Ishikawa (cell line): Measurements from ENCODE around the genes TP63 and IL1RAP.

DNA sequence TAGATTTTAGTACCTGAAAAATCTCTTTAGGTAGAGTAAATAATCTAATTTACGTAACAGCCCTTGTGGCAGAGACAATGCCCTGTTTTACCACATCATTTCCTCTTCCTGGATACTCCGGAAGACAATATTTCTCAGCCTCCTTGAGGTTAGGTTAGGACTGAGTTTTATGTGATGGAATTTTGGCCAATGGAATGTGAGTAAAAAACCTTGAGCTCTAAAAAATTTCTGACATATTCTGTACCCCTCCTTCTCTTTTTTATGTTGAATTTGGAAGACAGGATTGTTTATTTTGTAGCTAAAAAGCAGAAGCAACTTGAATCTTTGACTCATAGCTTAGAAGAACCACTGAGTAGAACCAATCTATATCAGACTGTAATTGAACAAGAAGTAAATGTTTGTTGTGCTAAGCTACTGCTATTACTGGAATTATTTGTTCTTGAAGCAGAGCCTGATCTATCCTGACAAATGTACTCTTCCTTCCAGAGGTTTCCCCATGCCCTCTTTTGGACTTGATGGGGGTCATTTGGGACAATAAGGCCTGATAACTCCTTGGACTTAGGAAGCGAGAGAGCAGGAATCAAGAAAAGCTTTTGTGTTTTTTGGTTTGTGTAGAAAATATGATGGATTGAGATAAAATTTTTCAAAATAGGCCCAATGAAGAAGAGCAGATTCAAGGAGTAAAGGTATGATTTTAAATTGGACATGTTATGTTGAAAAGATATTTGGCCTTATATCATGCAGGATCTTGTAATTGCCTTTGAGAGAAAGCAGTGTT is 50.4 kb upstream of the TPRG1 start:
- RRBS, result no CpG with 5 or more reads among the region's 3 CpGs

DNA sequence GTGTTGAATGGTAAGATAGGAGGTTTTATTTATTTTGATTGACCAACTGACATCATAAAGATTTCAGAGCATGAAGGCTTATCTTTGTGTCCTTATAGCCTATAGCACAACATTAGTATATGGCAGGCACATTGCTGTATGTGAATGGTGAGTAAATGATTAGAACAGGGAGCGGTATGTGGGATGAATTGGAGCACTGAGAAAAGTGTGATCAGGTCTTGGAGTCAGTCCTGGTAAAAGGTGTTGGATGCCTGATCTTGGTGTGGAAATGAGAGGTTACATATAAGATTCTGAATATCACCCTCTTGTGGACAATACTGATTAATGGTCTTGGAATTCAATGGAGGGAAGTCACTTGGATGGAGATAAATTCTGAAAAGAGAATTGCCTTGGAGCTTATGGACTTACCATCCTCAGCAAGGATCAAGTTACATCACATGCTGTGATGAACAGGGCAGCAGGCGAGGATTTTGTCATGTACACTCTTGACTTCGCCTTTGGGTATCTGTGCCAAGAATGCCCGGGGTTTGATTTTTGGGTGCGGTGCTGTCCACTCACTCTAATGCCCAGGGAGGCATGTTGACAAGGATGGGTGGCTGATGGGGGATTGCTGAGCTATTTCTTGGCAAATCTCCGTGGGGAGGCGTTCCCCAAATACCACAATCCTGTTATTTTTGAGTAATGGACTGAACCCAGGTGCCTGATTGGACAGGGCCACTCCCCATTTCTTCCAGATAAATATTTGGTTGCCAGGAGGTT is 96.1 kb downstream of the TPRG1 start:
- RRBS, result no CpG with 5 or more reads among the region's 7 CpGs

DNA sequence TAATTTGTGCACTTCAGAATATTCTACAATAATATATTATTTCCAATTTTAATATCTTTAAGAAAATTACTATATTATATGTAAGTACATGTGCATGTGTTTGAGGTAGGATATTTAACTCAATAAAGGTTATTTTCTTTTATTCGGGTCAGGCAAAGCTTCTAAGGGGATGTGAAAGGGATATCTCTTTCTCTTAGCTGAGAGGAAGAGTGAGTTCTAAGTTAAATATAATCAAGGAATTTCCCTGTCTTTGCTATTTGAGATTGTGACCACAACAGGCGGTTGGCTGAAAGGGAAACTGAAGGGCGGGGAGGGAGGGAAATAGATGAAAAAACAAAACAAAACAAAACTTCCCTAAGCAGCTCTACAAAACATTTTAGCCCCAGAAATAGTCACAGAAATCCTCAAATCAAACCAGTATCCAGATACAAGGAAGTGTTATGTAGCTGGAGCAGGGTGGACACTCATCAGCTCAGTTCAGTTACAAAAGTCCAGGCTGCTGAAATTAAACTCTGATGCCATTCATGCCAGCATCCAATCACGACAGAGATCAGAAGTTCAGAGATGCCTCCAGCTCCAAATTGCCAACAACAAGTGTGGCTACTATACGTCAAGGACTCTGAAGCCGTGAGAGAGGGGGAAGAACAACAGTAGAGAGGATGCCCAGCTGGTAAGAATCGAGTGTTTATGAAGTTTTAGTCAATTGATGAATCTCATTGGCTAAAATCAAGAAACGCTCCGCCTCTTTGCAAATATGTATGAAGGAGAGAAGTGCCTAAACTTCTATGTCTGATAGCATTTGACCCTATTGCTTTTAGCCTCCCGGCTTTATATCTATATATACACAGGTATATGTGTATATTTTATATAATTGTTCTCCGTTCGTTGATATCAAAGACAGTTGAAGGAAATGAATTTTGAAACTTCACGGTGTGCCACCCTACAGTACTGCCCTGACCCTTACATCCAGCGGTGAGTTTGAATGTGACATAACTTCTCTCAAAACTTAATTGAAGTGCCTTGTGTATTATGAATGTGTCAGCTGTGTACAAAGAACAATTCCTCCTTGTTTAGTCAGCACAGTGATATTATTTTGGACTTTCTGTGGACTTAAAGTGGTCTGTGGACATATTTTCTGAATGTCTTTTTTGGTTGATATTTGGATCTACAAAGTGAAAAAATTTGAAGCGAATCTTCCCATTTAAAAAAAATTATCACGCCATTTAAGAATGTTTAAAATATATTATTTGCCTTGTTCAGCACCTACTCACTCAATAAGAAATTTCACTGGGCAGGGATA is at the start of gene TP63:
Gene TP63, plus strand, starts transcription at position 784 of the 1,300 bp plus-strand sequence.
- RRBS, result no CpG with 5 or more reads among the region's 16 CpGs

- RRBS, result no CpG with 5 or more reads among the region's 6 CpGs
Observed at GRCh38 chr3:189632284-189632743, 1.1 kb downstream of the TP63 start.

DNA sequence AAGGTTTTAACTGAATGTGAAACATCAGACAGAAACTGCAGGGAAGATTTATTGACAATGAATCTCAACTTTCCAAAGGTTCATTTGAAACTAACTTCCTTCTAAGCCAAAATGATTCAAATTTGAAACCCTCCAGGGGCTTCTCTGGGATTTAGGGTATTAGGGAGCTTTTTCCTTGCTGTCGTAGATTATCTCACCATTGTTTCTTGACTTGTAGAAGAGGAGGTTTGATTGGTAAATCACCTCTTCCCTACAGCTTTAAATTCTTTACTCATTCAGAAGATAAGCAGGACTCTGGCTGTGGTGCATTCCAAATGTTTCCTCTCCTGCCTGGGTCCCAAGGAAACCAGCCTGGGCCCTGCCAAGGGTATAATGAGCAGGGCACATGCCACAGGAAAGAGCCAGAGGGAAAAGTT is 71.0 kb downstream of the TP63 start:
- RRBS, result no CpG with 5 or more reads among the region's 1 CpG

DNA sequence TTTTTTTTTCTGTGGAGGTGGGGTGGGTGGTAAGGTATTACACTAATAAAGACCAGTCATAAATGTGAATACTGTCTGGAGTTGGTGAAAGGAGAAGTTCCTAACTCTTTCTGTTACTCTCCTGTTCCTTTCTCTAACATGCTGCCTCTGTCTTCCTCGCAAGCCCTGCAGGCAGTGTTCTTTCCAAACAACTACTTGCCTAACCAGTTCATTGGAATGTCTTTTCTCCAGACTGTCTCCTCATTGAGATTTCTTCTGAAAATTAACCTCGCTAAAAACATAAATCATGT is 135.2 kb downstream of the TP63 start:
- RRBS, result no CpG with 5 or more reads among the region's 2 CpGs

DNA sequence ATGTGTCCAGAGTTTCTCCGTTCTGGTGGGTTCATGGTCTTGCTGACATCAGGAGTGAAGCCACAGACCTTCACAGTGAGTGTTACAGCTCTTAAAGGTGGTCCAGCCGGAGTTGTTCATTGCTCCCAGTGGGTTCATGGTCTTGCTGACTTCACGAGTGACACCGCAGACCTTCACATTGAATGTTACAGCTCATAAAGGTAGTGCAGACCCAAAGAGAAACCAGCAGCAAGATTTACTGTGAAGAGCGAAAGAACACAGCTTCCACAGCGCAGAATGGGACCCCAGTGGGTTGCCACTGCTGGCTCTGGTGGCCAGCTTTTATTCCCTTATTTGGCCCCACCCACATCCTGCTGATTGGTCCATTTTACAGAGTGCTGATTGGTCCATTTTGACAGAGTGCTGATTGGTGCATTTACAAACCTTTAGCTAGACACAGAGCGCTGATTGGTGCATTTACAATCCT is 185.3 kb downstream of the P3H2 start:
- RRBS, result no CpG with 5 or more reads among the region's 7 CpGs

DNA sequence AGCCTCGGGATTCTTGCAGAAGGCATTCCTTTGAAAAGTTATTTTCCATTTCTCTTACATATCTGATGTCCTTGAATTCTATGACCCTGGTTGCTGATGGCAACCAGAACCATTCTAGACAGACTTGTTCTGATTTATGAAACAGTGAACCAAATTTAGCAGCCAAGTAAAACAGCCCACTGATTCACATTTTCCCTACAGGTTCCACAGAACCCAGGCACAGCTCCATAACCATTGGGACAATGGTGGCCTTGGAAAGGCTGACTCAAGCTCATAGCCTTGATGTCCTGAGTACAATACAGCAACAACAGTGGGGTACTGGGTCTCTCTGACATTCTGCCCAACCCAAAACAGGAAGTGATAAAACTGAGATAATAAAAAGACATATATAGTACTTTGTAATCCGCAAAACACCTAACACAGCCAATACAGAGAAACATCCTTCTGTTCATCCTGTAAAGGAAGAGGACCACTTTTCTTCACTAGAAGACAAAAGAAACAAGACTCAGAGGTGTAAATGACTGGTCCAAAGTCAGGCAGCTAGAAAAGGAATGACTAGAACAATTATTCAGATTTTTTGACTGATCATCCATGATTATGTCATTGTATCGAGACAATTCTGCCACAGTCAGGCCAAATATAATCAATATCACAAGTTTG is 26.2 kb downstream of the P3H2 start:
- RRBS, result no CpG with 5 or more reads among the region's 3 CpGs

GRCh38 chr3:190320916-190321522 is 1.2 kb downstream of the CLDN1 start:
- RRBS, result no CpG with 5 or more reads among the region's 5 CpGs

GRCh38 chr3:190374414-190374854 is 13.5 kb upstream of the CLDN16 start:
- RRBS, result no CpG with 5 or more reads among the region's 2 CpGs

GRCh38 chr3:190492104-190492599 is 21.7 kb upstream of the IL1RAP start:
- RRBS, result no CpG with 5 or more reads among the region's 1 CpG

DNA sequence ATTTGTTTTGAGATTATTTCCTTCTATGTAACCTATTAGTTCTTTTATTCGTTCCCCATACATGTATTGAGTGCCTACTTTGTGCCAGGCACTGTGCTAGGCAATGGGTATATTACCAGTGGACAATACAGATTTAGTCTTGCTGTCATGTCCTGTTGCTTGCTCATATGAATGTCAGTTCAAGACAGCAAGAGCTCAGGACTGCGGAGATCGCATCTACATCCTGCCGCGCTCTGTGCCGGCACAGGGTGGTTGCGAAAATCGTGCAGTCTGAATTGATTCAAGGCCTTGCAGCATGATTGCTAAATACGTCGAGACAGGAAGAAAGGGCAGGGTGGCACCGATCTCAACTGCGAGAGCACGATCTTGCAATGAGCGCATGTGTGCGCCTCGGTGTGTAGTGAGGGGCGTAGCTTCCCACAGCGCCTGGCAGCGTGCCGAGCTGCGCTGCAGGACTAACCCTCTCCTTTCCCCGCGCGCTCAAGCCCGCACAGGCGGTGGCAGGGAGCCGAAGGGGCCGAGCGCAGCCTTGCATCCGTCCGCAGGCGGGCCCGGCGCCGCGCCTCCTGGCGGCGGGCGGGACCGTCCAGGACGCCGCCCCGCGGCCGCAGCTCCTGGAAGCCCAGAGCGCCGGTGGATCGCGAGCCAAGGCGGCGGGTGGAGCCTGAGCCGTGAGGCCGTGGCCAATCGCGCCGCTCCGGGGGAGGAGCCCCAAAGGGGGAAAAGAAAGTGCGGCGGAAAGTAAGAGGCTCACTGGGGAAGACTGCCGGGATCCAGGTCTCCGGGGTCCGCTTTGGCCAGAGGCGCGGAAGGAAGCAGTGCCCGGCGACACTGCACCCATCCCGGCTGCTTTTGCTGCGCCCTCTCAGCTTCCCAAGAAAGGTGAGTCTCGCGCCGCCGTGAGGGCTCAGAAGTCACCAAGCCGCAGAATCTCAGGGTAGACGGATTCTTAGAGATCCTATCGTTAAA is at the start of gene IL1RAP:
Gene IL1RAP, plus strand, starts transcription at position 748 of the 969 bp plus-strand sequence.
- RRBS, result 1% methylated on average over 31 of the region's 75 CpGs

GRCh38 chr3:190514976-190515241 is 1.0 kb downstream of the IL1RAP start:
- RRBS, result no CpG with 5 or more reads among the region's 5 CpGs

DNA sequence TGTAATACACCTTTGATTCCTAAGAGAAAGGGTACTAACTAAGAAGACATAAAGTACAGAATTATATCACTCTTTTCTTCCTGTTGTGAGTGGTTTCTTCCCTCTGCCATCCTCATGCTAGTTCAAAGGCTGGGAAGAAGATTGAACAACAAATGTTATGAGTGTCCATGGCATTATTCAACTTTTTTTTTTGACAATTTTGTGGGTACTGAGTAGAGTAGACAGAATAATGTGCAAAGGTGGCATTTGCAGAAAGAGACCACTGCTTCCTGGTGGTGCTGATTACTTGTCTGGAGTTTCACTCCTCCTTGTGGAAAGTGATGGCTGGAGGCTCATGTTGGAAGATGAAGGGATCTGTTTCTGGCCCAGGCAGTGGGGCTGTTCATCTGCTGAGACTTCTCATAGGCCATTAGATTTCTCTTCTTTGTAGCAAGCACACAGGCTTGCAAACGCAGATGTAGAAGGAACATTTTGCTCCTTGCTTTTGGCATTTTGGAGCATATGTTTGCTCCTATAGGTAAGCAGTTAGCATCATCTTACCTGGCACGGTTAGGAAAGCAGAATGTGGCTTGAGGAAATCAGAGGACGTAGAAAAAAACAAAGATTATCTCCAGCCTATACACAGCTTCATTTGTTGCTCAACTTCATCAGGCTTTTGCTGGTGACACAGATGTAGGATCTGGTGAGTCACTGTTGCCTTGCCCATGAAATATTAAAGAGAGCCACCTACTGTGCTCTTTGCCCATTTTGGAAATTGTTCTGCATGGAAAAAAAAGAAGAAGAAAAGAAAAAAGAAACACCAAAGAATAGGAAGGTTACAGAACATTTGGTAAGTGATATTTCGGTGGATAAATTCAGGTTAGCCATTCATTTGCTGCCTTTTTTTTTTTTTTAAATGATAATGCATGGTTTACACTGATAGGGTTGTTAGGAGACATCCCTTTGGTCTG is 3.6 kb downstream of the IL1RAP start:
- RRBS, result no CpG with 5 or more reads among the region's 4 CpGs

- RRBS, result no CpG with 5 or more reads among the region's 4 CpGs
Observed at GRCh38 chr3:190586829-190587234, 72.9 kb downstream of the IL1RAP start.

GRCh38 chr3:191926945-191927704 is 466.2 kb downstream of the PYDC2 start:
- RRBS, result no CpG with 5 or more reads among the region's 7 CpGs

- RRBS, result 3% methylated on average over 6 of the region's 18 CpGs
Observed at GRCh38 chr3:192409219-192409466, 318.2 kb downstream of the FGF12 start.

- RRBS, result 3% methylated on average over 14 of the region's 47 CpGs
Observed at GRCh38 chr3:192514421-192515008, 212.8 kb downstream of the FGF12 start.

DNA sequence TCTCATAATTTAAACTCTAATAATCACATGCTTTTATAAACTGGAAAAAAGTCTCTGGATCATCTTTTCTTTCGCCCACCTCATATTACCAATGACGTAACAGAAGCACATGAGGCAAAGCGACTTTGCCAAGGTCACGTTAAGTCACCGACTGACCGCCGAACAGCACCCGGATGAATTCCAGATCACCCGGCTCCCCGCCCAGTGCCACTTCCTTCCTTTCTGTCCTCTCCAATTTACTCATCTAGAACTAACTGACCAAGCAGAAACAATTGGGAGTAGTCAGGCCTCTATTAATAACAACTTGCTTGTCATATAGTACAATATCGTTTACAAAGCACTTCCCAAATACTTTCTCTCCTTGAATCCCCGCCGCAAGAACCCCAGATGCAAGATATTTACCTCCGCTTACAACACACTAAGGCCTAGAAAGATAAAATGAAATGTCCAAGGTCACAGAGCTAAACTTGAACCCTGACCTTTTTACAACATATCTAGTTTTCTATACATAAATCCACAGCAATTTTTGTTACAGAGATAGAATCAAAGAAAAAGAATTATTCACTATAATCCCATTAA is 21.0 kb downstream of the FGF12 start:
- RRBS, result no CpG with 5 or more reads among the region's 14 CpGs

DNA sequence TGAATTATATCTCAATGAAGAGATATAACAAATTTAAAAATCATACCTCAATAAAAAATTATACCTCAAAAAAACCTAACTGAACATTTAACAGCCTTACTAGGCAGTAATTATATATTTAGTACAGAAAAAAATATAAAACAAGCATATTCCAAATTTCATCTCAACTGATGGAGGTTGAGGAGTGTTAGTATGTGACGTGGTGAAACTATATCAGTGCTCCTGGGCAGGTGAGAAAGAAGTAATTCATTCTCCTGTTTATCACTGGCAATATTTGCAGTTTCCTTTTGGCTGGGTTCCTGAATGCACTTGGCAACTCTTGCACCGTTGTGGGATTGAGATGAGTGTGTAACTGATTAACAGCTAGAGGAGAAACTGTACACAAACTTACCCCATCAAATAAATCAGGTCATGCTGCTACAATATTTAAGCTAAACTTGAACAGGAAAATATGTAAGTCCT is 2.1 kb upstream of the ATP13A4 start:
- RRBS, result no CpG with 5 or more reads among the region's 2 CpGs